Measurements from ENCODE around the genes CMTM8 and CMTM6.

DNA sequence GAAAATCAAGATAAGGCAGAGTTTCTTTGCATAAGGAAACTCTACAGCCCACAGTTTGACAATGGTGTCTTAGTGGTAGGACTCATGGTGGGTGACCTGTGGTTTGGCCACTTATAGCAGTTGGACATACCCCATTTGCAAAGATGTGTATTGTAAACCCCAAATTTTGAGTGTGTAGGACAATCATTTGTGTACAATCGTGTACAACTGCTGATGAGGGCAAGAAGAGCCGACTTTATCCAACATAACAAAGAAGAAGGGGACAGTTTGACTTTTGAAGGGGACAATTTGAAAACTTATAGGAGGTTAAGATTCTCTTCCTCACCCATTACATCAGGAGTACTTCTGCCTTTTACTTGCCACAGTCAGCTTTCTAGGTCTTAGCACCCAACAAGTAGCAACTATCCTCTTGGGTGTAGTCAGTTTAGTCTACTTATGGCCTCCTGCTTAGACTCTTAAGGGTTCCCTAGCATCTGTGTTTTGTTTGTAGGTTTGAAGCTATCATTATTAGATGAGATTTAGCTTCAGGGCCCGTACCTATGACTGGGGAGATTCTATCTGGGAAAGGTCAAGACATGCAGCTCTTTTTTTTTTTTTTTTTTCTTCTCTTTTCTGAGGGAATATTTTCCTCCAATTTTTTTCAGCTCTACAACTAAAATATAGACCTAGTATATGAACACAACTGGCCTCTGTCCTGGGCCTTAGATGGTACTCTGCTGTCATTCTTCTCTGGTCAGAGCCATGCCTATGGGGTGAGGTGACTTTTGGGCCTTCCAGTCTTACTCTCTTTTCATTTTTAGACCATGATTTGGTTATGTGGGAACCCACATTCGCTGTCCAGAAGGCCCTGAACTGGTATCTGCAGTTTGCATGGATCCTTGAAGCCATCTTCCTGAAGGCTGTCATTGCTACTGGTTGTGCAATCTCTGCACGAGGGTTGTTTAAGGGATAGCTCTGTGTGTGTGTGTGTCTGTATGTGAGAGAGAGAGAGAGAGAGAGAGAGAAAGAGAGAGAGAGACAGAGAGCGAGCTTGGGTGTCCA, 6.5 kb downstream of the TGFBR2 start:
- RRBS, result no CpG with 5 or more reads among the region's 6 CpGs

GRCh38 chr3:30655100-30655840, 48.9 kb downstream of the TGFBR2 start:
- RRBS, result no CpG with 5 or more reads among the region's 7 CpGs

DNA sequence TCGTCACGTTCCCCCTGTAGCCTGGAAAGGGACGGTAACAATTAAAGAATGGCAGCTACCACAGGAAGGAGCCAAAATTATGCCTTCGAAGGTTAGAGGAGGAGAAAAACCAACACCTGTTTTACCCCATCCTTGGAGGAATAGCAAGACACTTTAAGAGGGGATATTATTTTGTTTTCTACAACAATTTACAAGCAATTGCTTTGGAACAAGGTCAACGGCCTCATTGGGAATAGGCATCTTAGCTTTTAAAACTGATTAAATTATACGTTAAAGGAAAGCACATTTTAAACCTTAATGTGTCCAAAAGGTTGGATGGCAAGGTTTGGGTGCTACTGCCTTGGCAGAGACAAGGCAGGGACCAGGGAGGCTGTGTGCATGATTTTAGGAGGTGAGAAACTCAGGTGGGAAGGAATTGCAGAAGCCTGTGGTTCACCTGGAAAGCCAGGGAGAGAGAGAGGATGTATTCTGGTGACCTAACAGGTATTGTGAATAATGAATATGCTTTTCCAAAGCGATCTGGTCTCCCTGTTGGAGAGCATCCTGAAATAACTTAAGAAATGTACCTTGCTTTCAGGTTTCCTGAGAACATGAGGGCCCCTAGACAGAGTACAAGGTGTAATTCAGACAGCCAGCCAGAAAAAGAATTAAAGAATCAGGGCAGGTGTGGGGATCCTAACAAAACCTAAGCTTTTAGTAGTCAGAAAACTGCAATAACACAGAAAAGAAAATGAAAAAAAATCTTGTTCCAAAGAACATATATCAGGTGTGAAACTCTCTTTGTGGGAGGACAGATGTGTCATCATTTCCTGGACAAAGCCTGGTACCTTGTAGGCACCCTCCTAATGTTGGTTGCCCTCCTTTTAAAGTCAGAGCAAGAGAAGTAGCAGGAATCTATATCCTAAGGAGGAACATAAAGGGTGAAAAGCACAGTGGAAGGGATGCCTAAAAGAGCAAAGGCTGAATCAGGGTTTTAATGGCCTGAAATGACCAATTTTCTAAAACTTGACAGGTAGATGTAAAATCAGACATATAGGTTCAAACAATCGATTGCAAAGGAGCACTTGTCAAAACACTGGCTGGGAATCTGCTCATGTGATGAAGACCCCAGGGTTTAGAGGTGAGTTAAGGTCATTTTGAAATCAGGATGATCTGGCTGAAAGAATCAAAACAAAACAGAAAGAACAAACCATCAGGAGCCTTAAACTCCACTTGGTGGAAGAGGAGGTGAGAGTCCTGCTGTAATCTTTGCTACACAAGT, 54.5 kb downstream of the TGFBR2 start:
- RRBS, result no CpG with 5 or more reads among the region's 8 CpGs

DNA sequence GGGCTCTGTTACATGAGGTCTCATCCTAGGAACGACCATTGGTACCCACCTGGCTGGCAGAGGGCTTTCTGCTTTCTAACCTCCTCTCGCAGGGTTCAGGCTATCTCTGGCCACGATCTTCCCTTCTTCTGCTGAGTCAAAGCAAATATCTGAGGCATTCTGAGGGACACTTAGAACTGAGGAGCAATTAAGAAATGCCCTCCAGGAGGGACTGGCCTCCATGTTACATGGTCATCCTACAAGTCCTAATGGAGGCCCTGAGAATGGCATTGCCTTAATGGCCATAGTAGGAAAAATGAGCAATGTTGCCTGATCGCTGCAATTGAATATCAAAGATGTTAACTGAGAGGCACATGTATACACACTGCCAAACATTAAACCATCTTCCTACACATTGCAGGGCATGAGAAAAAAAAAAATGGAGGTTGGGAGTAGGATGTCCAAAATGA, 77.5 kb downstream of the TGFBR2 start:
- RRBS, result no CpG with 5 or more reads among the region's 4 CpGs

GRCh38 chr3:31531553-31532240, 1.0 kb upstream of the STT3B start:
- RRBS, result under 1% methylated on average over 9 of the region's 62 CpGs

DNA sequence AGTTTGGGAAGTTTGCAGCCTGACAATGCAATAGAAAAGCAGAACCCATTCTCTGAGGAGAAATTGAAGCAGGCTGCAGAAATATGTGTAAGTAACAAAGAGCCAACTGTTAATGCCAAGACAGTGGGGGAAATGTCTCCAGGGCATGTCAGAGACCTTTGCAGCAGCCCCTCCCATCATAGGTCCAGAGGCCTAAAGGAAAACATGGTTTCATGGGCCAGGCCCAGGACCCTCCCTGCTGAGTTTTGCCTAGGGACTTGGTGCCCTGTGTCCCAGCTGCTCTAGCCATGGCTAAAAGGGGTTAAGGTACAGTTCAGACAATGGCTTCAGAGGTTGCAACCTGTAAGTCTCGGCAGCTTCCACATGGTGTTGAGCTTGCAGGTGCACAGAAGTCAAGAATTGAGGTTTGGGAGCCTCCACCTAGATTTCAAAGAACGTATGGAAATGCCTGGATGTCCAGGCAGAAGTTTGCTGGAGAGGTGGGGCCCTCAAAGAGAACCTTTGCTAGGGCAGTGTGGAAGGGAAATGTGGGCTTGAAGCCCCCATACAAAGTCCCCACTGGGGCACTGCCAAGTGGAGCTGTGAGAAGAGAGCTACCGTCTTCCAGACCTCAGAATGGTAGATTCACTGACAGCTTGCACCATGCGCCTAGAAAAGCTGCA, 73.6 kb downstream of the STT3B start:
- RRBS, result no CpG with 5 or more reads among the region's 4 CpGs

DNA sequence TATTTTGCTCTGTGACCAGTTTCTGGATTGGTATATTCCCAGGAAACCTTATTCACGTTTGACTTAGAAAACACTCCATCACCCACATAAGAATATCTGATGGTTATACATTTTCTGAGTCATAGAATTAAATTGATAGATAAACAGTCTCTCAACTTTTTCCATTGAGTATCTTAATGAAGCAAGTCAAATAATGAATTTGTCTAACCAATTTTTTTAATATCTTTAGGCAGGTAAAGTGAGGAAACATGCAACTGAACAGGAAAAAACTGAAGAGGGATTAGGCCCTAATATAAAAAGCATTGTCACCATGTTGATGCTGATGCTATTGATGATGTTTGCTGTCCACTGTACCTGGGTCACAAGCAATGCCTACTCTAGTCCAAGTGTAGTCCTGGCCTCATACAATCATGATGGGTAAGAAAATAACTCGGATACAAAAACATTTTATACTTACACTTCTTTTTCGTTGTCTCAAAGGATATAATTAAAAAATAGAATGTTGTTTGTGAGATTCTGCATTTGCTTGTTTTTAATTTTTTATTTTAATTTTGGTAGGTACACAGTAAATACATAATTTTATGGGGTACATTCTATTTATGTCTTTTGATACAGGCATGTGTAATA, 90.8 kb downstream of the STT3B start:
- RRBS, result no CpG with 5 or more reads among the region's 3 CpGs

GRCh38 chr3:31624721-31625197, 92.0 kb downstream of the STT3B start:
- RRBS, result no CpG with 5 or more reads among the region's 2 CpGs

- RRBS, result no CpG with 5 or more reads among the region's 2 CpGs
Observed at GRCh38 chr3:31625848-31626364, 93.2 kb downstream of the STT3B start.

GRCh38 chr3:32238428-32239211, at the start of gene CMTM8:
CMTM8 (plus strand) TSS chr3:32238680.
- RRBS, result 2% methylated on average over 35 of the region's 92 CpGs

- RRBS, result no CpG with 5 or more reads among the region's 14 CpGs
Observed at GRCh38 chr3:32320896-32321445, 70.7 kb upstream of the CMTM7 start.

GRCh38 chr3:32448631-32449204, 53.9 kb downstream of the CMTM6 start:
- RRBS, result no CpG with 5 or more reads among the region's 7 CpGs

- RRBS, result 97% methylated on average over 4 of the region's 14 CpGs
Observed at GRCh38 chr3:32455999-32456627, 46.5 kb downstream of the CMTM6 start.

DNA sequence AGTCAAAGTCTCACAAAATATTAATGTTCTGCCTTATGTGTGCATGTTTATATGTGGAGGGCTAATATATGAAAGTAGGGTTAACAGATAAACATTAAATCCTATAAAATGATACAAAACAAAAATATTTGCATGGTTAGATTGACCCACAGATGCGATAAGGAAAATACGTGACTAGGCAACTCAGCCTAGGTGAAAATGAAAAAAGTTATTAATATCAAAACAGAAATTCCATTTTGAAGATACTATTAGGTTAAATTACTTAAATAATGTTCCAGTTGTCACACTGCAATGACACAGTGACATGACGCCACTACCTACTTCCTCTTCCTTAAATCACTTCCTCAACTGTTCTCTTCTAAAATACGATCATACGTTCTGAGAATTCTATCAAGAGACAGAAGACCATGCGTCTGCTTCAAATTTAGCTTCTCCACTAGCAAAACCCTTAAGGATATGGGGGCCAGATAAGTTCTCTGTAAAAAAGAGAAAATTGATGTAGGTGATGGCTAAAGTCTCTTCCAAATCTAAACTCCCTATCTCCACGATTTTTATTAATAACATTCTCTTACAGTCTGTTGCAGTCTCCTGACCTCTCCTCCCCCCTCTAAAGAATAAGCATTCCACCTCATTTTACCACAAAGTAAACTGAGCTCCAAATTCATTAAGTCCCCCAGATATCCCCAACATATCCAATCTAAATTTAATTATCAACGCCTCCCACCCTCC, 18.2 kb downstream of the CMTM6 start:
- RRBS, result no CpG with 5 or more reads among the region's 8 CpGs

DNA sequence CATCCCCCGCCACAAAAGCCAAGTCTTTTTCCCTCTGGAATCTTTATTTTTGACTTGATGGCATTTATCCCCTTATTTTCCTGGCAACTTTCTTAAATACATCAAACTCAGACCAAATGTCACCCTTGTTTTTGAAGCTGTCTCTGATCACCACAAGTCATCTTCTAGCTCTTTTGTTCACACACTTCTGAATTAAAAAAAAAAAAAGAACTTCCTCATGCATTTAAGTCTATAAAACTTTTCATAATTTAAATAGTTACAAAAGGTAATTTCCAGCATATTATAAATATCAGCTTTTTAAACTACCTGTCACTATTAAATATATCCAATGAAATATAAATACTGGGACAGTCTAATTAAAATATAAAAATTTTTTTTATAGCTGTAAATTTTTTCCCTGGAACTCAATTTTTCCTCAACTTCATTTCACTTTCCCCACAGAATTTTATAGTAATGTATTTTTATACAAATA, 17.6 kb downstream of the CMTM6 start:
- RRBS, result no CpG with 5 or more reads among the region's 1 CpG

DNA sequence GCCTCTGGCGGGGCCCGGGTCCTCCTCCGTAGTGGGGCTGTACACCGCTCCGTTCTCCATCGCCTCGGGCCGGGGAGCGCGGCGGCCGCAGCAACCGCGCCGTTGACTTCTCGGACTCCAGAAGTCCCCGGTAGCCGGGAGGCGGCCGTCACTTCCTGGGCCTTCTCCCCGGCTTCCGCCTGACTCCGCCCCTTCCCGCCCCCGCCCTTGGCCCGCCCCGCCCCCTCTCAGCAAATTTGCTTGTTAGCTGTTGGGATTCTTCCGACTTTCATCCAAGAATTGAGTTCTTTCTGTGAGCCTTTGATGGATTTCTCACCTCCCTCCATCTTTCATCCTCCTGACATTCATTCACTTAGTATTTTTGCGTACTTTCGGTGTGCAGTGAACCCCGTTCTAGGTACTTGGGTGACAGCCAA, at the start of gene CMTM6:
Gene CMTM6, minus strand, starts transcription at position 167 of the 416 bp plus-strand sequence.
- RRBS, result 1% methylated on average over 16 of the region's 31 CpGs

GRCh38 chr3:32673680-32674329, 11.2 kb upstream of the CNOT10 start:
- RRBS, result no CpG with 5 or more reads among the region's 4 CpGs

DNA sequence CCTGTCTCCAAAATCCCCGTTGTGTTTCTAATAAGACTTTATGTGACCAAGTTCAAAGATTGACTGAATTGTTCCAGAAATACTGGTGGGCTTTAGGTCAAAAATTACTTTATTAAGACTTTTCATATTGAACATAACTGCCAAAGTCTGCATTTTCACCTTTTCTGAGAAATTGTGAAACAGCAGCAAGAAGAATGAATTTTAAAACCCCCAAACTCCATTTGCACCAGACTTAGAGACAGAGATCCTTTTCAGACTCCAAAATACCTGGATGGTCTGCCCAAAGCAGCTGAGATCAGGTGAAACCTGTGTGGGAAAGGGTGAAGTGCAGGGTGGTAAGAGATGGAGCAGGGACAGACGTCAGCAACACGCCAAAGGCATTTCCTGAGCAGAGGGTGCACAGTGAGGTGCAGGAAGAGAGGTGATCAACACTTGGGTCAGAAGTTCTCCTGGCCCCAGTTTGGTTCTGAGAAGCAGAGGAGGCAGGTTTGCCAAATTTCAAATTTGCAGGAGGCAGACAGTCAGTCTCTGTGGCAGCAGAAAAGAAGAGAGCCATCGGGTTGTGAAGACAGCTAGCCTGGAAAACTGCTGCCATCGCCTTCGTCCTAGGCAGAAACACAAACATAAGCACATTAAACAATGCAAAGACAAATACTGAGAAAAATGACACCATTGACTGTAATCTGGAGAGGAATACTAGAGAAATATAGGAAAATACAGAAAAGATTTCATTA, 9.7 kb downstream of the CCR4 start:
- RRBS, result no CpG with 5 or more reads among the region's 6 CpGs

DNA sequence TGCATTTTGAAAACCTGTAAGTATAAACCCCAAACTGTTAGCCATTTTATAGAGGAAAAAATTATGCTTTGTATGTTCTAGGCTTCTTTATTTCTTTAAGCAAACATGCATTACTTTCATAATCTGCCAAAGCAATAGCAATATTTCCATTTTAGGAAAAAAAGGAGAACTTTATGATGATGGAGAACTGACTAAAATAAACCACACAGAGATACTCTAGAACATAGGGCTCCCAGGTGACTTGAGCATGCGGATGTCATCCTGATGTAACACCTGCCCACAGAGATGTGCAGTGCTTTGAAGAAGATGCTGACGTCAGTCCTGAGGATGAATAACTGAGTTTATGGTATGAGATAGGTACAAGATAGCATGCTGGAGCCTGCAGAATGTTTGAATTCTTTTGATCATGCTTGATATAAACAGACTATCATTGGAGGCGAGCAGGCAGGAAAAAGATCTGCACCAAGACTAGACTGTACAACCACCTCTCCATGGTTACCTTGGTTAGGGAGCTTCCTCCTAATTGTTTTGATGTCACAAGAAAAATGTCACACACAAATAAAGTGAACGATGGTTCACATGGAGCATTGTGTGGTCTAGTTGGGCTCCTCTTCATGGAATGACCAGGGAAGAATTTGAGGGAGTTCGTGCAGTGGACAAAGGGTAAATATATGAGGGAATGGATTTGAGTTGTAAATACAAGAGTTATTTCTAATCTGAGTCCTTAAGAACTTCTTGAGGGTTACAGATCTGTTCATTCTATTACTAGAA, 12.5 kb downstream of the CCR4 start:
- RRBS, result no CpG with 5 or more reads among the region's 5 CpGs

Data from HTR-8/SVneo (cell line).